LHCN-M2 (cell line): Measurements from ENCODE around the genes DMAC1, ZDHHC21 and SH3GL2.

DNA sequence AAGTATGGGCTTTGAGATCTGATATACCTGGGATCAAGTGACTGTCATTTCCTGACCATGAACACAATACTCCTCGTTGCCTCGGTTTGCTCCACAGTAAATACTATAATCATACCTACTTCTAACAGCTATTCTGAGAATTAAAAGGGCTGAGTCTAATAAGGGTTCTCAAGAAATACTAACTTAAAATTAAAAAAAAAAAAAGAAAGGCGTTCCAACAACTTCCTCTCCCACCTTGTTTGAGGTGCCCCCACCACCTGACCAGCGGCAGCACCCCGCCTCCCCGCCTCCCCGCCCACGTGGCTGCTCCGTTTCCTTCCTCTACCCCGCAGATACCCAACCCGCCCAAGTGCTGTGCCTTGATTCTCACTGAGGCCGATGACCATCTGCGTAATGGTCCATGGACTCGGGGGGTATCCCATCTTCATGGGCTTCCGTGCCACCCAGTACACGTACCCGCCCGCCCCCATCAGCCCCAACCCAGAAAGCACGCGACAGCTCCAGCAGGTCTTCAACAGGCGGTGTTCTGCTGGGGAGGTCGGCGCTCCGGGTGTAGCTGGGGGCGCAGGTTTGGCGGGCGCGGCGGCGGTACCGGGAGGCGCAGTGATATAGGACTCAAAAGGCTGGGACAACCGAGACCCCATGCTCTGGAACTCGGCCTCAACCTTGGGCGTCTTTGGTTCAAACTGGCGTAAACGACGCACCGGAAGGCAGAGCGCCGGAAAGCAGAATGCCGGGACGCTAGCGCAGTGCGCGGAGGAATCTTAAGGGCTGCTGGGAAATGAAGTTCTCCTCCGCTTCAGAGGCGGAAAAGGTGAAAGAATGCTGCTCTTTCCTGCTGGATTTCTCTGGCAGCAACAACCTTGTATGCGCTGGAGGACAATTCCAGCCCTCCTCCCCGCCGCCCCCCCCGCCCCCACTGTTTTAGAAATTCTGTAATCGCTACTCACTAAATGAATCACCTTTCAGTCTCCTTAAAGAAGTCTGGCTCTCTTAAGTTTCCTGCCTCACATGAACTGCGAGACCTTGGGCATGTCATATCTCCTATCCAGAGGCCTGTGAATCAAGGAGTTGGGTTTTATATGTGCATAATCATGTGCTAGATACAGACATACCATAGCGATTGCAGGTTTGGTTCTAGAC lies at the start of gene DMAC1:
TSS of gene DMAC1 (minus strand) at position 688 of the 1,143 bp plus-strand sequence.
- RAMPAGE, long total RNA: start-site peak on the minus strand centred at position 664 of the sequence, 17 bp wide, 18 reads

DNA sequence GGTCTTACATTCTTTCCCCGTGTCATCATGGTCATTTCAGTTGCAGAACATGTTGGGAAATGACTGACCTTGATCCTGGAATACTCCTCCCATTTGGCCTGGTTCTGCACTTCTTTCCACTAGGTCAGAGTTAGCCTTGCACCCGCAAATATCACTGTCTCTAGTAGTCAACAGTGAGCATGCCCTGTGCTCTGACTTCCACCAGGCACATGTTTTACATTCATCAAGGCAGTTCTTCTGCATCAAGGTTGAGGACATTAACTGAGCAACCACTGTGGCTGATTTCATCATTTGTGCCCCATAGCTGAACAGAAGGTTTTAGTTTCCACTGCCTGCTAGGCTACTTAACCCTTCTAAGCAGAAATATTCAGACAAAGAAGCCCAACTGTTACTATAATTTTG lies 1161.8 kb upstream of the DMAC1 start:
- RAMPAGE, long total RNA: no peak

- RAMPAGE, long total RNA: no peak
Observed at GRCh38 chr9:9611967-9612498, 1000.8 kb downstream of the PTPRD start.

DNA sequence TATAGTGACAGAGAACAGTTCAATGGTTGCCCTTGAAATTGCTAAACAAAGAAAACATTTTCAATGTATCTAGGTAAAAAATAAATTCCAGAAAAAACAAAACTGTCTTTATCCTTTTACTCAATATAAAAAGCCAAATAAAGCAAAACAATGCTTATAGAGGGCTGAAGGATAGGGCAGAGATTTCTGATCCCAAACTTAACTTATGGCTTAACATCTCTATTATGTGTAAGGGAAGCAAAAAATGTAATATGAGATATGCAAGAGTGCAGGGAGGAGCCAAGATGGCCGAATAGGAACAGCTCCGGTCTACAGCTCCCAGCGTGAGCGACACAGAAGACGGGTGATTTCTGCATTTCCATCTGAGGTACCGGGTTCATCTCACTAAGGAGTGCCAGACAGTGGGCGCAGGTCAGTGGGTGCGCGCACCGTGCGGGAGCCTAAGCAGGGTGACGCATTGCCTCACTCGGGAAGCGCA lies 359.4 kb upstream of the TYRP1 start:
- RAMPAGE, long total RNA: no peak

DNA sequence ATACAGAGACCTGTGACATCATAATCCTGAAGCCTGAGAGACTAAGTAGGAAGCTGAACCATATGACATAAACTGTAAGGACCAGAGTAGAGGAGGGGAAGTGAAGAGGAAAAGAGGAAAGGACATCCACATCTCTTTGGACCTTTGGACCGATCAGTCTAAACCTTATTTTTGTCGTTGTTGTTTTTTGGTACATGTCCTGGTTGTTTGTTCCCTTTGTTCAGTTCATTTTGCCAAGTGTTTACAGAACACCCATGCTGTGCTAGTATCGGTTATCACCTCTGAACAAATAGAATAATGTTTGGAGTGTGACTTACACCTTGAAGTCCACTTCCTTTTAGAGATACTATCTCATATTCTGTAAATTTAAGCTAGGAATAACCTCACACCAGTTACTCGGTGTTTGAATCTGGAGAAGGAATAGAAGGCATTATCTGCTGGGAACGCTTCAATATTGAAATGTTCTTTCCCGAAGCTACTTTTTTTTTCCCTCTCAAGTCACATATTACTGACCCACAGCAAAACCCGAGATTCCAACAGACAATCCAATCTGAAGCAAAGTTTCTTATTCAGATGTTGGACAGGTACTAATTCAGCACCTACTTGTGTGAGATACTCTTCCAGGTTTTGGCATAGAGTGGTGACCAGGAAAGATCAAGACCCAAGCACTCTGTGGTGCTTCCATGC lies 42.1 kb downstream of the LURAP1L start:
- RAMPAGE, long total RNA: no peak

GRCh38 chr9:12818237-12819189 lies 43.7 kb downstream of the LURAP1L start:
- RAMPAGE, long total RNA: no peak

DNA sequence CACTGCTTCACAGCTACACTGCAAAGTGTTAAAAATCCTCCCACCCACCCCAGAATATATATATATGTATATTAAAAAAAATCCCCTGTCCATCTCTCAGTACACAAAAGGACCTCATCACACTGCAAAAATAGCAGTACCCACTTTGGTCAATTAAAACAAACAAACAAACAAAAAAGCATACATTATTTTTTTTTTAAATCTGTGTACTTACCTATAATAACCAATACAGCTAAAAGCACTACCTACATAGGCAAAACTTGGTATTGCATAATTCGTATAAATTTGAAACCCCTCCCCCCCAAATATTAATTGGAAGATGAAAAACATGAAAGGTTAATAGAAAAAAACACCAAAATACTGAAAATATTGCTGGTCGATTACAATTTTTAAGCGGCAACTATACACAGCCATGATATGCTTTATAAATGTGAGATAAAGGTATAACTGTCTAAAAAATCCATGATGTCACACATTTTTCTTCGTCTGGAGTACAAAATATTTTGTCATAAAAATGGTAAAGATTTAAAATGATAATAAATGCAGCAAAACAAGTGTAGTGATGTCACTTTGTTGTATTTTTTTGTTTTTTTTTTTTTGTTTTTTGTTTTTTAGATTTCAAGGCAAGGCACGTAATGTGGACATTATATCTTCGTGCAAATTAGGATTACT lies 227.6 kb downstream of the NFIB start:
- RAMPAGE, long total RNA: no peak

- RAMPAGE, long total RNA: no peak
Observed at GRCh38 chr9:14116052-14116413, 197.9 kb downstream of the NFIB start.

DNA sequence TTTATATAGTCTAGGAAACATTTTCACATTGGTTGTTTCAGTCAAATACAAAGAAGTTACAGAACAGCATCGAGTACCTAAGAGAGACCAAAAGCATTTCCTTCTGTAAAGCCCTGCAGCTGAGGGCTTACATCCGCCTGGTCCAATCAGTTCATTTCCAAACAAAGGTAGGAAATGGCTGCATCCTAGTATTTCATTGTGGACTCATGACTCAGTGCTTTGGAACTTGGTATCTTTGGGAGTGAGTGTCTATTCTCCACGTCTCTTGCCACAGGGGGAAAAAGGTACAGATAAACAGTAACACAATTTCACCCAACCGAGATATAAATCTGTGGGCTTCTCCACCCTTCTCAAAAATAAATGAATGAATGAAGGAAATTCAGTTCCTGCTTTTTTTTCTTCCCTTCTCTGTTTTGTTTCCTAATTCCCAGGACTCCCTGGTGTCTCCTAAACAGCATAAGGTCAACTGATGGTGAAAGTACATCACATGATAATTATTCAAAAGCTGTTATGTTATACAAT lies 75.4 kb downstream of the NFIB start:
- RAMPAGE, long total RNA: no peak

DNA sequence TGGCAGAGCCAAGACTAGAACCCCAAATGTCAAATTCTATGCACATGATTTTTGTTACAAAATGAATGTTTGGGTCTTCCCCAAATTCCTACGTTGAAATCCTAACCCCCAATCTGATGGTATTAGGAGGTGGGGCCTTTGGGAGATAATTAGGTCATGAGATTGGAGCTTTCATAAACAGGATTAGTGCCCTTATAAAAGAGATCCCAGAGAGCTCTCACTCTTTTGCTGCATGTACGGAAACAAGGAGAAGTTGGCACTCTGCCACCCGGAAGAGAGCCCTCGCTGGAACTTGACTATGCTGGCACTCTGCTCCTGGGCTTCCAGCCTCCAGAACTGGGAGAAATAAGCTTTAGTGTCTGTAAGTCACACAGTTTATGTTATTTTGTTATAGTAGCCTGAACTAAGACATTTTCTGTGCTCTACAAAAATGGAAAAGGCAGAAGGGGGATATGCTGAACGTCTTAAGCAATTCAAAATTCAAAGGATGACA lies 17.5 kb downstream of the NFIB start:
- RAMPAGE, long total RNA: no peak

DNA sequence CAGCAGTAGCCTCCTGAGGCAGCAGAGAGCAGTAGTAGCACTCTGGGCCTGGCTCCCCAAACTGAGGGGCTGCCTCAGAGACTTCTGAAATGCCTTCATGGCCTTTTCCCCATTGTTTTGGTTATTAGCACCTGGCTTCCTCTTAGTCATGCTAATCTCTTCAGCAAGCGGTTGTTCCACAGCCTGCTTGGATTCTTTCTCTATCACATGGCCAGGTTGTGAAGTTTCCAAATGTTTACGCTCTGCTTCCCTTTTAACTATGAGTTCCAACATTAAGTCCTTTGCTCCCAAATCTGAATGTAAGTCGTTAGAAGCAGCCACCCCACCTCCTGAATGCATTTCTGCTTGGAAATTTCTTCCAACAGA lies 145.9 kb downstream of the ZDHHC21 start:
- RAMPAGE, long total RNA: no peak

DNA sequence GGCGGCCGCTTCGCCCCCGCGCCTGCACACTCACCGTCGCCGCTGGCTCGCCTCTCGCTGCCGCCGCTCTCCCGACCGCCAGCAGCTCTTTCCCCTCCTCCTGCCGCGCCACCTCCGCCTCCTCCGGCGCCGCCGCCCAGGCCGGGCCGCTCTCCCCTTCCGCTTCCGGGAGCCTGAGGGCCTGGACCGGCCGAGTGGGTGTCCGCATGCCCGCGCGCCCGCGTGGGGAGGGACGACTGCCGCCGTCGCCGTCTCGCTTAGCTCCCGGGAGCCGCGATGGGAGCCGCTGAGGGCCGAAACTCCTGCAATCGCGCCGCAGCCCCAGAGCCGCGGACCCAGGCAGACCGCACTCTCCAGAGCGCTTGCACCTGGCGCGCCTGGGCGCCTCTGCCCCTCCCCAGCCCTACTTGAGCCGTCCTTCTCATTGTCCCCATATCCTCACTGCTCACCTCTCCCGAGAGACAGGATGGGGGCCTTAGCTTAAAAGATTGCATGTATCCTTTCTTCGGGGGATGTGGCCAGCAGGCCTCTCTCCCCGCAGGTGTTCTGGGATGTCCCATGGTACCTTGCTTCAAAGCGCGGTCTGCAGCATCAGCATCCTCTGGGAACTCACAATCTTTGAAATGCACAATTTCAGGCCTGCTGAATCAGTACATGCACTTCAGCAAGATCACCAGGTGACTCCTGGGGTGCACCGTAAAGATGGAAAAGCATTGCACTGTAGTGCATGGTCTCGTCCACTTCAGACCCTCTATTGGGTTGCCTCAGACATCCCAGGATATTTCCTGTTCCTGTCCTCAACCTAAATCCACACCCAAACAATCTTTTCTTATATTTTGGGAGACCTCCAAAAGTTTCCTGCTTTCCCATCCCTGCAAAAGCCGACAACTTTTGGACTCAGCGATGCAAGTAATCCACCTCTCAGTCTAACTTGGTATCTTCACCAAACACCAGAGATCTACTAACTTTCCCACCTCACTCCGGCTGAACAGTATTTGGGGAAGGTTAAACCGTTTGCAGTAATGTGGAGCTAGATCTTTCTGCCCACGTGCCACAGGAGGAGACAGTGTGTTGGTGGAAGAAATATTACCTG lies at the start of gene ZDHHC21:
TSS of gene ZDHHC21 (minus strand) at position 238 of the 1,093 bp plus-strand sequence.
- RAMPAGE, long total RNA: no peak

DNA sequence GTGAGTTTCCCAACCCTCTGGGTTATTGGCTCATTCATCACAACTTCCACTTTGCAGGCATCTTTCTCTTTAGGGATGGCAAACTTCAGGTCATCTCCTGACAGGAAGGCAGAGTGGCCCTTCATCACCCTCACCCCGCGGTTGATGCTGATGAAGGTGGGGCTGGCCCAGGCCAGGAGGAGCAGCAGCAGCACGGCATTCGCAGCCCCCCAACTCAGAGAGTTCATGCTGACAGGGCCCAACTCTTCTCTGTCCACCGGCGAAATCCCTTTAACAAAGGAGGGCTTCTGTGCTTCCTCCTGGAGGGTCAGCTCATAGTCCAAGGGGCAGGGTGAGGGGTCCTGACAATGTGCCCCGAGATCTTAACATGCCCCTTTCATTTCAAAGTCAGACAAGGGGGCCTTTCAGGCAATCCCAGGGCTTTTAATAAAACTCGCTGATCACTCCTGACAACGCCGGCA lies 41.4 kb downstream of the FREM1 start:
- RAMPAGE, long total RNA: no peak

DNA sequence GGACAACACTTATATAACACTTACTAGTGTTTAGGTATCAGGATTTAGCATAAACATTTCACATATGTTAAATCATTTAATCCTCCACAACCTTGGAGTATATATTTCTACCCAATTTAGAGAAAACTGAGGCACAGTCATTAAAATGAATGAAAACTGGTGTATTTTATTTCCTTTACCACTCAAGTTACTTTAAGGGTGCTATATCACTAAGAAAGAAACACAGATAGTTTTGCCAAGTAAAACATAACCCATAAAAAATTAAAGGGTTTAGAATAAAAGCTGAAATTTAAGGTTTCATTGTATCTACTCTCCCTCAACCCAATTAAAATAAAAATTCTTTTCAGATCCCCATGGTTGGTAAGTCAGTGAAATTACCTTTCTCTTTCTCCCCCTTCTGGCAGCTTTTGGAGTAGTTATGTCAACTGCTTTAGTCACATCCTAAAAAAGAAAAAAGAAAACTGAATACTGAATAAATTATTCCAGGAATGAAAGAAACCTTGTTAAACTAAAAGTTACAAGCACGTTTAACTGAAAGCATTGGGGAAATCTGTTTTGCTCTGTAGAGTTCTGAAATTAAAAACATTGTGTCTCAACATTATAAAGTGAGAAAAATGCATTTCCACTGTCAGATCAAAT lies 25.0 kb downstream of the PSIP1 start:
- RAMPAGE, long total RNA: no peak

DNA sequence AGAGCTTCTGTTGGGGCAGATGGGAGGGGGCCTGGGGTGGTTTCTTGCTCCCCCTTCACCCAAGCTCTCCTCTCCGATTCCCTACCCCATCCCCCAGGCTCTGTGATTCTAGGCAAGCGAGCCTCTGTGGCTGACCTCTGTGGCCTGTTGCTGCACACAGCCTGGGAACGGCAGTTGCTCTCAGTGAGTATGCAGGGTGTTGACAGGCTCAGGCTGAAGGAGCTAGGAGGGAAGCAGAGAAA lies 547.9 kb downstream of the CCDC171 start:
- RAMPAGE, long total RNA: no peak

- RAMPAGE, long total RNA: no peak
Observed at GRCh38 chr9:16103418-16104035, 550.7 kb downstream of the CCDC171 start.

DNA sequence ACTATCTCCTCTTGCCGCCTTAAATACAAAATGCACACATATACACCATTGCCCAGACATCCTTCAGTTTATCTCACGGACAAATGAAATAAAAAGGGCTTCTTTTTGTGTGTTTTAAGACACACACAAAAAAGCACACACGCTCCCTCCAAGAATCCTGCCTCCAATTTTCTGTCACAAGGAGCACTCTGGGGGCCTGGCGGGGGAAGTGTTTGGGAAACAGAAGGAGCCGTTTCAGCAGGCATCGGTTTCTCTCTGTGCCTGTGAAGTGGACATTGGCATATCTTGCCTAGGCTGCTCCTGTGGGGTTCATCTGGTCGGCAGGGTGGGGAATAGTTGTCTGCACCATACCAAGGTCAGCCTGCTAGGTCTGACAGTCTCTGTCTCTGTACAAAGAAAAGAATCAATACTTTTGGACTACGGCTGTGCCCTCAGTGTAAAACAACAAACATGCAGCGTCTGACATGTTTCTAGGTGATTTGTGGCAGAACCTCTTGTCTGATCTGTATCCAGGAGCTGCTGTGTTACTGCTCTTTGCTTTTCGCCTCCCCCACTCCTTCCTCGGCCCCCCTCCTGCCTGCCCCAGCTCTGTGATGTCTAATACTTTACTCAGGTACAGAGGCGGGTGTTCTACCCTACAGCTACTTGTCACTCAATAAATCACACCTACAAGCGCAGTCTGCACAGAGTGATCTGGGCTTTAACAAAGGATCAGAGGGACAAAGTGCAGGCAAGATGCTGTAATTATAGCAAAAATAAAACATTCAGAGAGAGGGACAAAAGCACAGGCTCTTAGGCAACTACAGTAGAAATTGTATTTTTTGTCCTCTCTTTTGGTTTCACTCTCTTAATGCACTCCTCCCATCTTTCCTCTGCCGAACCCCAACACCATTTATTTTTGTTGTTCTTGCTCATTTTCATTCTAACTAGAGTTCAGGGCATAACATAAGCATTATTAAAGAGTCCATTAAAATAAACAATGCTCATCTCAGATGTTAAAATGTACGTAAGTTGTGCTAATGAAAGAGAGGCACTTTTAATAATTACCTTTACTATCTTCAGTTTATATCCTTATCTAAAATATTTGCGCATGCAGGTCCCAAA lies 216.7 kb downstream of the BNC2 start:
- RAMPAGE, long total RNA: no peak

GRCh38 chr9:16983508-16983952 lies 113.1 kb upstream of the BNC2 start:
- RAMPAGE, long total RNA: no peak

DNA sequence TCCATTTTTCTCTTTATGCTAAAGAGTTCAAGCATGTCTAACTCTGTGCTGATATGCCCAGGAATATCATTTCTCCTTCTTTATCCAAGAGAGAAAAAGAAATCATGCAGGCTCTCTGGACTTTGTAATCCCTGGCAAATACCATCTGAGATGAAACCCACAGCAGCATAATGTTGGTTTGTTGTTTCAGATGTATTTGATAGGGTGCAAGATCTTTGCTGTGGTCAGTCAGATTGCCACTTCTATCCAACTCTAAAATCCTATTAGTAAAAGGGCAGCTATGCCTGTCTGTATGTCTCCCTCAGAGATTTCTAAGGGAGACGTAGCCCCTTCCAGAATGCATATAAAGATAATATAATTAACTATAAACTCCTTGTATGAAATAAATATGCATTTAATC lies 80.2 kb upstream of the SH3GL2 start:
- RAMPAGE, long total RNA: no peak

DNA sequence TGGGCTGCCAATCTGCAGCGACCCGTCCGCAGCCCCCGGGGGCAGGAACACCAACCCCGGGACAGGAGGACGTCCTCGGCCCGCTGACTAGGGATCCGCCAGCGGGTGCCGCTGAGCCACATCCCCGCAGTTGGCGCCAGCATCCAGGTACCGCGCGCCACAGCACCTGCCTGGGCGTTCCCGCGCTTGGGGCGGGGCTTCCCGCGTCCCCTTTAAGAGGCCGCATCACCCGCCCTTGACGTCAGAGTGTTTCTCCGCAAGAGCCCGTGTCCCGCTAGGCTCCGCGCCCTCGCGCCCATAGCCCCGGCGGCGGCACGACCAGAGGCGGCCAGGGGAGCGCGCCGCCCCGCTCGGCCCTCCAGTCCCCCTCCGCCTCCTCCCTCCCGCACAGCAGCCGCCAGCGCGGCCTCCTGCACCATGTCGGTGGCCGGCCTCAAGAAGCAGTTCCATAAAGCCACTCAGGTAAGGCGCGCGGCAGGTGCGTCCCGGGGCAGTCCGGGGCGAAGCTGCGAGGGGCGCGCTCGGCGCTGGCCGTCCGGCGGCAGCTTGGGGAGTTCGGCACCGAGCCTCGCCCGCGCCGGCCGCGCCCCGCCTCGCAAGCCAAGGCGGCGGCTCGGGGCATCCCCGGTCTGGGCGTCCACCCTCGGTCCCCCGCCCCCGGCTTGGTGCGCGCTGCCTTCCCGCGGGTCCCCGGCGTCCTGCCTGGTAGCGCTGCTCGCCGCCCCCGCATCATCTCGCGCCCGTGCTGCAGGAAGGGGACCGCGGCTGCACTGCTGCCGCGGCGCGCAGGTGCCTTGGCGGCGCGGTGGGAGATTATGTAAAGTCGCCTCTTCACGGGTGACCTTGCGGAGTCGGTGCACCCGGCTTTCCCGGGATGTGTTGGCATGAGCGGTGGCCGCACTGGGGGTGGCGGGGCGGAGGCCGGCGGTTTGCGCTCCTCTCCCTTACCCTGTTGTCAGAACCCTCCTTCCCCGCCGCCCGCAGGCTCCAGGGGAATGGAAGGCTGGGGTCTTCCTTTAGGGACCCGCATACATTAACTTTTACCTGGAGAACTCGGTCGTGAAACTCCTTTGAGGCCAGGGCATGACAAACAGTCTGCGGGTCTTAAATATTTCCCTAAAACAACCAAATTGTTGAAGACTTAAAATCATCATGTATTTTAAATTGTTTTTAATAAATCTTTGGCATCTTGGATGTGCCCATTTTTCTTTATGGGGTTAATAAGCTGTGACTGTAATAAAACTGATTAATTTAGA lies at the start of gene SH3GL2:
TSS of gene SH3GL2 (plus strand) at position 241 of the 1,256 bp plus-strand sequence.
- RAMPAGE, long total RNA: no peak